Epithelial cell of prostate (primary cell): ENCODE results near the genes ENTHD1, GRAP2, RBX1 and ACO2.

DNA sequence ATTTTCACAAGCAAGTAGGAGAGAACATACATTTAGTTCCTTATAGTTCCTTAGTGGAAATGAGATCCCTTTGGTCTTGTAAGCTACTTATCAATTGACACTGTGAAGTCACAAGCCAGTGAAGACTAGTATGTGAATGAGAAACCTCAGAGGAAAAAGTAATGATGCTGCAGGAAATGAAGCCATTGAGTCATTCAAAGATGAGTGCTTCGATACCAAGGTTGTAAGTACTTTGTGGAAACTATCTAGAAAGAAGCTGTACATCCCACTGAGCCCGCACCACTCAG, 53.5 kb downstream of the ENTHD1 start:
- RRBS = no CpG with 5 or more reads among the region's 2 CpGs

DNA sequence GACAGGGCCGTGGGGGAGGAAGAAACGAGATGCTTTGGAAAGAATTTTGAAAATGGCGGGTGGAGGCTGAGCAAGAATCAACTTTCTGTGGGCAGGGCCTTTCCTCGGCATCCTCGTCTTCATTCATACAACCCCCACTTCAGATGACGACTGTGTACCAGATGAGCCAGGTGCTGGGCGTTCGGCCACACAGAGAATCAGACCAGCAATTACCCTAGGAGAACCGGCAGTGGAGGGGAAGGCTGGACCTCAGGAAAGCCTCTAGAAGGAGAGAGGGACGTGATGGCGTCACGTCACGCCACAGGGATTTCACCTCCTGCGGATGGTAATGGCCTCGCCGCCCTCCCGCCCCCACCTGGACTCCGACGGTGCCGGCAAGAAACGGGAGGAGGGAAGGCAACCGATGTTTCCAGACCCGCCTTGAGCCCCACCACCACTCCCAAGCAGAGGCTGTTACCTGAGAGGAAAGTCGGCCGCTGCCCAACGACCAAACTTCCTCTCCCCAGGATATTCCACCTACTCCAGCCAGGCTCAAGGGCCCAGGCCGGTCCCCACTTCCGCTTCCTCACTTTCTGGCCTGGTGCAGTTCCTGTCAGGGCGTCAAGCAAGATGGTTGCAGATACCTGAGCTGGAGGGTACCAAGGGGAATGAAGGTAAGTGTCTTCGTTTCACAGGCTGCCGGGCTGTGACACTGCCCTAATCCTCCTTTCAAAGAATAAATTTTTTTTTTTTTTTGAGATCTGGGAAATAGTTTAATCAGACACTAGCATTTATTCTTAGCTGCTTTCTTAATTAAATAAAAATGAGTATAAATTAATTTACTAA, at the start of gene ENTHD1:
Gene ENTHD1 (minus strand): TSS at position 523 of the 825 bp plus-strand sequence.
- RRBS = no CpG with 5 or more reads among the region's 31 CpGs

- RRBS = no CpG with 5 or more reads among the region's 4 CpGs
Observed at GRCh38 chr22:39900830-39901733, at the start of gene GRAP2. TSS of gene GRAP2 (plus strand) at chr22:39901084.

DNA sequence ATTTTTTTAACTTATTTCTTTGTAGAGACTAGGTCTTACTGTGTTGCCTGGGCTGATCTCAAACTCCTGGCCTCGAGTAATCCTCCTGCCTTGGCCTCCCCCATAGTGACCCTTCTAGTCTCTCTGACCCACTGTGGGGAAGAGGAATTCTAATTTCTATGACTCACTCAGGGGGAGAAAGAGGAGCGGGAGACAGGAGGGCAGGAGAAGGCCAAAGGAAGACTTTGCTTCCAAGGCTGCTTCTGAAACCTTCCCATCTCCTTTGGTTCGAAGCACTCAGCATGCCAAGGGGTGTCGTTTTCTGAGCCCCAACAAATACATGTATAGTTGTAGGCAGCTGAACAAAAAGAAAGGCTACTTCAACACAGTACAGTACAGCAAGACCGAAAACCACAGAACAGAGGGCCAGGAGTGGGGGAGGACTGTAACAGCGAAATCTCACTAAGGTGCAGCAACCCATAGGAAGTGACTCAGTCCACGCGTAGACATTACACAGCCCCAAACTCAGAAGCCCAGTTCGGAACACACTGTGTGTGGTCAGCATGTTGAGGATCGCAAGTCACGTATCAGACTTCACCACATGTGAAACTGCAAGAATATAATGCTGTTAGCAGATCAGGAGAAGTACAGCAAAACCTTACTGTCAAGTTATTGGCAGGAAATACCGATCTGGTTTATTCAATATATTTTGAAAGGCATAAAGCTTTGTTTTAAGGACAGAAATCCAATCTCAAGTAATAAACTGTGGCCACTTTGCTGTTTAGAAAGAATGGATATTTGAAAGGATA, 1.1 kb downstream of the TMA7B start:
- RRBS = no CpG with 5 or more reads among the region's 12 CpGs

- RRBS = no CpG with 5 or more reads among the region's 12 CpGs
Observed at GRCh38 chr22:39968553-39969321, 8.5 kb downstream of the TMA7B start.

DNA sequence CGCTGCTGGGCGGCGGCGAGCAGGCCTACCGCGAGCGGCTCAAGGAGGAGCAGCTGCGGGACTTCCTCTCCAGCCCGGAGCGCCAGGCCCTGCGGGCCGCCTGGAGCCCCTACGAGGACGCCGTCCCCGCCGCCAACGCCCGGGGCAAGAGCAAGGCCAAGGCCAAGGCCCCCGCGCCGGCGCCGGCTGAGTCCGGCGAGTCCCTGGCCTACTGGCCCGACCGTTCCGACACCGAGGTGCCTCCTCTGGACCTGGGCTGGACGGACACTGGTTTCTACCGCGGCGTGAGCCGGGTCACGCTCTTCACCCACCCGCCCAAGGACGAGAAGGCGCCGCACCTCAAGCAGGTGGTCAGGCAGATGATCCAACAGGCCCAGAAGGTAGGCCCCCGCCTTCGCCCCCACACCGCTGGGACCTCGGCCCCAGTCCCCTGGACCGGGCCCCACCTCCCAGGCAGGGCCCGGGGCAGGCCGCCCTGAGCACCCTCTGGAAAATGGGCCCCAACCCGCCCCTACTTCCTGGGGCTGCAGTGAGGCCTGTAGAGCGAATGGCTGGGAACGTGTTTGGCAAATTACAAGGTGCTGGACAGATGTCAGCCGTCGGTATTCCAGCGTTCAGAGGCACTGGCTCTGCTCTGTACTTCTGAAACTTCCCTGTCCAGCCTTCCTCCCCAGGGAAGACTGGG, 540 bp downstream of the FAM83F start:
- RRBS = under 1% methylated on average over 24 of the region's 53 CpGs

DNA sequence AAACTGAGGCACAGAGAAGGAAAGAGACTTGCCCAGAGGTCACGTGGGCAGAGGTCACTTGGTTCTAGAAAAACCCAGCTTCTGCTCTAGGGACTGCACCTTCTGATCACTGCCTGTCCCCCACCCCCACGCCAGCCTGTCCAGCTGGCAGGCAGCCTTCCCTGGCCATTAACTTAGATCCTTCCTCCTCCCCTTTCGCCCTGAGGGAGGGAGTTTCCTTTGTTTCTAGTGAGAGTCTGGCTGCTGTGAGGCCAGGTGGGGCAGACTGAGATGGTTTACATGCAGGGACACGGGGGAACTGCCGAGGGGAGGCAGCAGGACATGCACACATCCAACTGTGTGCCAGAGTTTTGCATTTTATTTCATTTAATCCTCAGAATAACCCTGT, 3.2 kb downstream of the FAM83F start:
- RRBS = no CpG with 5 or more reads among the region's 5 CpGs

DNA sequence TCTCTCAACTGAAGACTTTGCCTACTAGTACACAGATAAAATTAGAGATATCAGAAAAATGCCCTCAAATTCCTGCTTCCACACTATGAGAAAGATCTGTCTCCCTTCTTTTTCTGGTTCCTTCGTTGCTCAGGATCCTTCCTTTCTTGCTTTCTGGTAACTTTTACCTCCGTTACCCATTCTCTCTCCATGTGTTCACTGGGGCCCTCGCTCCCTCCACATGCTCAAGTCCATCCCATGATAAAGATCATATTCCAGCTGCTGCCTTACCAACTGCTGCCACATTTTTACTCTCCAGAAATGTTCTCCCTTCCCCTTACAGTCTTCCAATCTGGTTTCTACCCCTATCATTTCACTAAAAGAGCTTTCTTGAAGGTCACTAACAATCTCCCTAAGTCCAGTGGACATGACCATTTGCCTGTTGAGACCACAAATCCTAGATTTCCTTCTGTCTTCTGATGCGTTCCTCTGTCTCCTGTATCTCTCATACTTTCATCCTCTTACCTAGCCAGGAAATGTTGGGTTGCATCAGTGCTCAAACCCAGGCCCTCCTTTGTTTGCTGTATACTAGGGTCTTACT, 7.6 kb upstream of the ADSL start:
- RRBS = no CpG with 5 or more reads among the region's 4 CpGs

DNA sequence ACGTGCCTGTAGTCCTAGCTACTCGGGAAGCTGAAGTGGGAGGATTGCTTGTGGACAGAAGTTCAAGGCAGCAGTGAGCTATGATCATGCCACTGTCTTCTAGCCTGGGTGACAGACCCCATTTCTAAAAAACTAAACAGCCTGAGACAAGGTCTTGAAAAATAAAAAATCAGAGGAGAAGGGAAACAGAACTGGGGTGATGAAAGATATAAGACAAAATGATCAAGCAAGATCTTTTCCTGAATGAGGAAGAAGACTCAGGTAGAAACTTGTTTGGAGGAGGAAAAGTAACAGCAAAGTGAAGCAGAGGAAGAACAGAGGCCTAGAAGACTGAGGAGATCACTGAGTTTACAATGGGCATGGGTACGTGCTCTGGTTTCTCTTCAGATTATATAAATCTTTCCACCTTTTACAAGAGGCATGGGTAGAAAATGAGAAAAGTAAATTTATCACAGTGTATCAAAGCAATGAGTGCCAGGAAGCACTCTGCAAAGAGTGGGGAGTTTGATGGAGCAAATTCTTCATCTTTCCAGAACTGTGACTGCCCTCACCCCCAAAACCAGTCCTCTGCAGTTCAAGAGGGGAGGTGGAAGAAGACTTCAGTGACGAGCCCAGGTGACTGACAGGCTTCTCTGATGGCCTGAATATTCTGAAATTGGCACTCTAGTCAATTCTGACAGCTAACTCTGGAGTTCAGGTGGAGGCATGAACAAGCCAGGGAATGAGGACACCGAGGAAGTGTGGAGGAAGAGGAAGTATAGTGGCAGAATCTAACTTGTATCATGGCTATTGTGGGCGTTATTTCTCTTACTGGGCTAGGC, 3.3 kb upstream of the ADSL start:
- RRBS = no CpG with 5 or more reads among the region's 6 CpGs

GRCh38 chr22:40448883-40449155, 78.4 kb downstream of the SGSM3 start:
- RRBS = no CpG with 5 or more reads among the region's 13 CpGs

DNA sequence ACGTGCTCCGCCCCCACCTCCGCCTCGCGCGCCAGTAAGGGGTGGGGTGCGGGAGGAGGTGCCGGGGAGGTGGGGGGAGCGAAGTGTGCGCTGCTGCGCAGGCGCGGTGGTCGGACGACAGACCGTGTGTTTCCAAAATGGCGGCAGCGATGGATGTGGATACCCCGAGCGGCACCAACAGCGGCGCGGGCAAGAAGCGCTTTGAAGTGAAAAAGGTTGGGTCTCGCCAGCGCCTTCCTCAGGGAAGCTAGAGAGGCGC, at the start of gene RBX1:
Gene RBX1 (plus strand): TSS at position 117 of the 259 bp plus-strand sequence.
- RRBS = no CpG with 5 or more reads among the region's 27 CpGs

GRCh38 chr22:40963929-40964345, 12.8 kb downstream of the RBX1 start:
- RRBS = no CpG with 5 or more reads among the region's 5 CpGs

GRCh38 chr22:41090801-41091673, 1.4 kb upstream of the EP300 start:
- RRBS = 1% methylated on average over 19 of the region's 45 CpGs

- RRBS = no CpG with 5 or more reads among the region's 2 CpGs
Observed at GRCh38 chr22:41178980-41179581, 26.0 kb upstream of the L3MBTL2 start.

GRCh38 chr22:41216935-41217444, 11.9 kb downstream of the L3MBTL2 start:
- RRBS = no CpG with 5 or more reads among the region's 14 CpGs

- RRBS = 1% methylated on average over 42 of the region's 68 CpGs
Observed at GRCh38 chr22:41301975-41303175, 1.1 kb downstream of the ZC3H7B start.

- RRBS = no CpG with 5 or more reads among the region's 21 CpGs
Observed at GRCh38 chr22:41382612-41383167, 948 bp downstream of the TEF start.

GRCh38 chr22:41387107-41387913, 5.6 kb downstream of the TEF start:
- RRBS = no CpG with 5 or more reads among the region's 14 CpGs

DNA sequence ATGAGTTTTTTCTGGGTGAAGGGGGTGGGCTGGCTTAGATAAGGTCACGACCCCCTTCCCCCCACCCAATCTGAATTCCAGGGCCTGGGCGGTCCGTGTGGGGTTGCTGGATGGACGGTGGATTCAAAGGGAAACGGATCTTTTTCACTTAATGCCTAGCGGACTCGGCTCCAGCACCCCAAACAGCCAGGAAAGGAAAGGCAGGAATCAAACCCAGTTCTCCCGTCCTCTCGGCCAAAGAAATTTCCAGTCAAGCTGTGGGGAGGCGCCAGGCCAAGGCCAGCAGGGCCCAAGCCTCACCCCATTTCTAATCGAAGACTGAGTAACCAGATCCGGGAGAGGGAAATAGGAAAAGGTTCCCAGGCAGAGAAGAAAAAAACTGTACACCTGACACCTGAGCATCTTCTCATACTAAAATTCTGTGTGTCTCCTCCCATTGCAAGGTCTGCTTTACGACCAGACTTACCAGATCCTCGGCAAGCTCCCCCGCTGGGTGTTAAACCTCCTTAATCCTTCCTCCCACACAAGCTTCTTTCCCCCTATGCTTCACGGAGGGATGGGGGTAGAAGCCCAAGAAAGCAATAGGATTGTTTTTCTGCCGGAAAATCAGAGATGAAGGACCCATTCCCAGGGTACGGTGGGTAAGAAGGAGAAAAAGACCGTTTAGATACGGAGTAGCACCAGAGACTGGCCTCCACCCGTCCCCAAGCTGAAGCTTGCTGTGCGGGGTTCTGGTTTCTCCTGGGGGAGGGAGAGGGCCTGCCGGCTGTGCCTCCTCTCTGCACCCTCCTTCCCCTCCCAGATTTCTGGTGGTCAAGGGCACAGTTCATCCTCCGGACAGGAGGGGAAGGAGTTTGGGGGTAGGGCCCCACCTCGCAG, 1.5 kb downstream of the TOB2 start:
- RRBS = 5% methylated on average over 1 of the region's 25 CpGs

GRCh38 chr22:41468933-41469748, at the start of gene ACO2:
TSS of gene ACO2 (plus strand) at chr22:41469117.
- RRBS = under 1% methylated on average over 17 of the region's 49 CpGs